ENCODE measurements around the genes GGT7 and PROCR.

DNA sequence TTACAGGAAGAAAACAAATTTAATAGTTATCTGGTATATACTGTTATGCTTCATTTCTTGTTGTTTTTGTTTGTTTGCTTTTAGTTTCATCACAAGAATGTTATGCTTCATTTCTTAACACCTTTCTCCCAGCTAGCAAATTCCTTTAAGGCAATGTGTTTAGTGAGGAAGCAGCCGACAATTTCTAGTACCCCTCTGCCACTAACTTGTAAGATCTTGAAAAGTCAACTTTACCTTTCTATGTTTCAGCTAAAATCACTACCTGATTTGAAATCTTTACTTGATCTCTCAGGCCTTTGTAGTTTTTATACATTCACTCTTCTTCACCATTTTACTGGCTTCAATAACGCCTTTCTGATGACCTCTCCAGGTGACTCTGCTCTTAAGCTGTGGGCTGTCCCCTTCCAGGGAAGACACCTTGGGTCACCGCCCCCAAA, 1.3 kb downstream of the NCOA6 start:
- RRBS, 2 experiments: no CpG with 5 or more reads among the region's 3 CpGs

- RRBS, 2 experiments: 7 to 8% methylated on average over 25 of the region's 51 CpGs
Measured at GRCh38 chr20:34872567-34873171, at the start of gene GGT7. Gene GGT7, minus strand, starts transcription at chr20:34872856.

GRCh38 chr20:35074235-35074901, 18.2 kb downstream of the TRPC4AP start:
- RRBS, 2 experiments: no CpG with 5 or more reads among the region's 9 CpGs

GRCh38 chr20:35171615-35172503, at the start of gene PROCR:
Gene PROCR, plus strand, starts transcription at chr20:35172072.
- RRBS, 2 experiments: no CpG with 5 or more reads among the region's 16 CpGs

DNA sequence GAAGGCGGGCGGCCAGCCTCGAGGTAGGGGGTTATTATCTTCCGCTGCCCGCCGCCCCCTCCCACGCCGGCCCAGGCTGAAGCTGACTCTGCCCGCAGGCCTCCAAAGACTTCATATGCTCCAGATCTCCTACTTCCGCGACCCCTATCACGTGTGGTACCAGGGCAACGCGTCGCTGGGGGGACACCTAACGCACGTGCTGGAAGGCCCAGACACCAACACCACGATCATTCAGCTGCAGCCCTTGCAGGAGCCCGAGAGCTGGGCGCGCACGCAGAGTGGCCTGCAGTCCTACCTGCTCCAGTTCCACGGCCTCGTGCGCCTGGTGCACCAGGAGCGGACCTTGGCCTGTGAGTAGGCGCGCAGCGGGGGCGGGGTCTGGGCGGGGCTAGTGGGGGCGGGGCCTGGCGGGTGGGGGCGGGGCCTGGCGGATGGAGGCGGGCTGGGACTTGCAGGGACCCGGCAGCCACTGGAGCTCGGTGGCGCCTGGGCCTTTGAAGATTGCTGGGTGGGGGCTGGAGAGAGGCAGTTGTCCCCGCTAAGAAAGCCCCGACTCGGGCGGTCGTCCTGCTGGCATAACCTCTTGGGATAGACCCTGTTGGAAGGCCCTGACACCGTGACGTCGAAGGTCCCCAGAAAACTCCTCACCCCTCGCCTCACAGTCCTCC, 2.9 kb downstream of the PROCR start:
- RRBS, 2 experiments: no CpG with 5 or more reads among the region's 48 CpGs

GRCh38 chr20:35285622-35286929, 1.5 kb upstream of the EIF6 start:
- RRBS, 2 experiments: no CpG with 5 or more reads among the region's 23 CpGs

- RRBS, 2 experiments: no CpG with 5 or more reads among the region's 18 CpGs
Measured at GRCh38 chr20:35303794-35304447, 11.7 kb upstream of the FAM83C start.

DNA sequence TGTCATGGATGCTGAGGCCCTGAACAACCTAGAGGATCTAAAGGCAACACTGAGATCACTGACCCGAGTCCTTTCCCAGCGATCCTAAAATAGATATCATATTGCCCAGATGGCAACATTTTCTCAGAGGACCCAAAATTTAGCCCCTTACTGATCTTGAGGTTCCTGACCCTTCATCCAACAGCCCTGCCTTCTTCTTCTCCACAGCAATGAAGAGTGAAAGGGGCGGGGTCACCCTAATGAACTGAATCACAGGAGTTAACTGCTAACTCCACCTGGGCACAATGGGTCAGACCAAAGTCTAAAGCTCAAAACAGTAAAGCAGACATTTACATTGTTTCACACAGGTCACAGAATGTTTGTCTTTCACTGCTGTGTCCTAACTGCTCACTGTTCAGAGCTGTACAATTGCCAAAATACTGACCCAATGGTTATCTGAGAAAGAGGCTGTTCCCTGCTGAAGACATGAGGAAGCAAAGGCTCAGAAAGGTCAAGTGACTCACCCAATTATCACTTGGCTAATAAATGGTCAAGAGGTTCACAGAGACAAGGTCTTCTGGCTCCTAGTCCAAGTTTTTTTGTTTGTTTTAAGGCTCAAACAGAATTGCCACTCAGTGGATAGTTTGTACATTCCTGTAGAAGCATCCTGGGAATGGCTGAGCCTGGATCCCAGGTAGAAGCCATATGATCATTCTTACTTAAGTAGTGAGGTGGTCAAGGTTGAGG, 34.9 kb upstream of the FAM83C start:
- RRBS, 2 experiments: no CpG with 5 or more reads among the region's 3 CpGs

GRCh38 chr20:35329499-35329843, 37.2 kb upstream of the FAM83C start:
- RRBS, 2 experiments: no CpG with 5 or more reads among the region's 2 CpGs

GRCh38 chr20:35359415-35360182, 52.2 kb downstream of the UQCC1 start:
- RRBS, 2 experiments: no CpG with 5 or more reads among the region's 5 CpGs

DNA sequence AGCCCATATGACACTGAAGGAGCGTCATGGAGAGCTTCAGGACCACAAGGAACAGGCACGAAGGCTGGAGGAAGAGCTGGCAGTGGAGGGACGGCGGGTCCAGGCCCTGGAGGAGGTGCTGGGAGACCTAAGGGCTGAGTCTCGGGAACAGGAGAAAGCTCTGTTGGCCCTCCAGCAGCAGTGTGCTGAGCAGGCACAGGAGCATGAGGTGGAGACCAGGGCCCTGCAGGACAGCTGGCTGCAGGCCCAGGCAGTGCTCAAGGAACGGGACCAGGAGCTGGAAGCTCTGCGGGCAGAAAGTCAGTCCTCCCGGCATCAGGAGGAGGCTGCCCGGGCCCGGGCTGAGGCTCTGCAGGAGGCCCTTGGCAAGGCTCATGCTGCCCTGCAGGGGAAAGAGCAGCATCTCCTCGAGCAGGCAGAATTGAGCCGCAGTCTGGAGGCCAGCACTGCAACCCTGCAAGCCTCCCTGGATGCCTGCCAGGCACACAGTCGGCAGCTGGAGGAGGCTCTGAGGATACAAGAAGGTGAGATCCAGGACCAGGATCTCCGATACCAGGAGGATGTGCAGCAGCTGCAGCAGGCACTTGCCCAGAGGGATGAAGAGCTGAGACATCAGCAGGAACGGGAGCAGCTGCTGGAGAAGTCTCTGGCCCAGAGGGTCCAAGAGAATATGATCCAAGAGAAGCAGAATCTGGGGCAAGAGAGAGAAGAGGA, 25.4 kb downstream of the C20orf173 start:
- RRBS, 2 experiments: no CpG with 5 or more reads among the region's 15 CpGs

GRCh38 chr20:35618556-35618772, 2.8 kb downstream of the SPAG4 start:
- RRBS, 2 experiments: 14 to 37% methylated on average over 1 of the region's 10 CpGs

DNA sequence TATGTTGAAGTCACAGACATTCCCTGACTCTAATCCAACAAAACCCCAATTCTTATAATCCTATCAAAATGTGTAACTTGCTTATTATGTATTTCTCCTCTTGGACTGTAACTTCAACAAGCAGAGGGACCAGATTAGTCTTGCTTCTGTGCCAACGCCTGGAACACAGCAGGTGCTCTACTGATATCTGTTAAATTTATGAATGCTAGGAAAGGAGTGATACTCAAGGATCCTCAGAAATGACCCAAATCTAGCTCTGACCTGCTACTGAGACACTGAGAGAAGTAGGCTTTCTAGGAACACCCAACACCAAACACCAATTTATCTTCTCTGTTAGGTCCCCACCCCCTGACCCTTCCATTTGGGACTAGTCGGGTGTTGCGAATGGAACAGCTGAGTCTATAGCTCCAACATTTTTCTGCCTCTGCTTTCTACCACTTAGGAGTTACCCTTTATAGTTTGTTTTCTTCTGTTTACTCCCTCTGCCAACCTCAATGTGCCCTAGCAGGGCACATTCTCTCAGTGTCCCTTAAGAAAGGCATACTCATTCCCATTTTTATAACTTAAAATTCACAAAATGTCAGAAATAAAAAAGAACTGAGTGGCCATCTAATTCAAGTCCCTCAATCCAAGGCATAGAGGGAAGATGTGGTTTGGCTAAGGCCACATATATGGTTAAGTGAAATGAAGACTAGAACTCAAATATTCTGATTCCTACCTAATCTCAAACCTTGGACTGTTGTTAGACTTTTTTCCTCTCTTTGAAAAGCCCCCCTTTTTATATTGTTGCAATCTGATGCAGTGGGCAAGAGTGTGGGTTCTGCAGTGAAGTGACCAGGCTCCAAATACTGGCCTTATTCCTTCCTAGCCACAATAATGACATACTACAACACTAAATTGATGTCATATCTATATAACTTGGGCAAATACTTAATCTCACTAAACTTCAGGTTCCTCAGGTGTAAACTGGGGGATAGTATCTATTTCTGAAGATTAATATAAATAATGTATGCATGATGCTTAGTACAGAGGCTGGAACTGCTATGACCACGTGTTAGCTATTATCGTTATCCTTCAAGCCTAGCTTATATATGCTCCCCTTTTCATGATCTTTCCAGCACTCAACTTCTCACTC, 23.8 kb downstream of the CPNE1 start:
- RRBS, 2 experiments: no CpG with 5 or more reads among the region's 5 CpGs

GRCh38 chr20:35714172-35714553, 15.0 kb downstream of the ROMO1 start:
- RRBS, 2 experiments: no CpG with 5 or more reads among the region's 4 CpGs

- RRBS, 2 experiments: no CpG with 5 or more reads among the region's 2 CpGs
Measured at GRCh38 chr20:35730020-35730698, 11.9 kb downstream of the RBM39 start.

GRCh38 chr20:35740436-35740753, 1.7 kb downstream of the RBM39 start:
- RRBS, 2 experiments: no CpG with 5 or more reads among the region's 6 CpGs

DNA sequence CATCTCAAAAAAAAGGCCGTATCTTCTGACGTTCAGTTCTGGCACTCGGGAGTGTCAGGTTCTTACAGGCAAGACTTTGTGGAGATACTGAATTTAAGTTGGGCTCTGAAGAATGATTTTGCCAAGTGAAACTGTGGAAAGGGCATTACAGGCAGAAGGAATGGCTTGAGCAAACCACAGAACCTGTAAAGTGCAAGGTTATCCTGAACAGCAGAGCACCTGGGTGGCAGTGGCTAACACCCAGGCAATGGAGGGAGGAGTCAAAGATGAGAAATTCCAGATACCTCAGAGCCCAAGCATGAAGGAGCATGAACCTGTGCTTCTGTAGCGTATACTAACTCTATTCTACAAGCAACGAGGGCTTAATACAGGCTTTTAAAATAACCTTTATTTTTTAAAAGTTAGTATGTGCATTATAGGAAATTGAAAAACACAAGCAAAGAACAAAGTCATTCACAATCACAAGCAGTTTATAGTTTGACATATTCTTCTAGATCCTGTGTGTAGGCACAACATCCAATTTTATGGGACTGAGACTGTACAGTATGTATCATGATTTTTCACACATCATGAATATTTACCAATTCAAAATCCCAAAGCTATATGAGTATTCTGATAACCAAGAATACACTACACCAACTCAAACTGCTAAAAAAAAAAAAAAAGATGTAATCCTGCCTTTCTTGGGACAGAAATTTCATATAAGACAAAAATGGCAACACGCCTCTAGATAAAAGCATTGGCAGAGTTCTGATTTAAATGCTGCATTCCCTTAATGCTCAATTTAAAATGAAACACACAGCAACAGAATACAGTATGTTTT, 77.1 kb downstream of the CNBD2 start:
- RRBS, 2 experiments: no CpG with 5 or more reads among the region's 6 CpGs

GRCh38 chr20:36085228-36085599, 69.3 kb upstream of the EPB41L1 start:
- RRBS, 2 experiments: no CpG with 5 or more reads among the region's 2 CpGs

DNA sequence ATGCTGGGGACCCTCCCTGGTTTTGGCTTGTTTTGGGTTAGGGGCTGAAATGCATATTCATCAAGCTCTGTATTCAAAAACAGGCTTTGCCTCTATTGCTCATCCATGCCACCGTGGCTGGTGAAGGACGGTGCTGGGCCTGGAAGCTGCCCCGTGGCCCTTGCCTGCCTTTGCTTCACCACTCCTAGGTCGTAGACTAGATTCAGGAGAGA, 42.0 kb upstream of the EPB41L1 start:
- RRBS, 2 experiments: no CpG with 5 or more reads among the region's 4 CpGs

DNA sequence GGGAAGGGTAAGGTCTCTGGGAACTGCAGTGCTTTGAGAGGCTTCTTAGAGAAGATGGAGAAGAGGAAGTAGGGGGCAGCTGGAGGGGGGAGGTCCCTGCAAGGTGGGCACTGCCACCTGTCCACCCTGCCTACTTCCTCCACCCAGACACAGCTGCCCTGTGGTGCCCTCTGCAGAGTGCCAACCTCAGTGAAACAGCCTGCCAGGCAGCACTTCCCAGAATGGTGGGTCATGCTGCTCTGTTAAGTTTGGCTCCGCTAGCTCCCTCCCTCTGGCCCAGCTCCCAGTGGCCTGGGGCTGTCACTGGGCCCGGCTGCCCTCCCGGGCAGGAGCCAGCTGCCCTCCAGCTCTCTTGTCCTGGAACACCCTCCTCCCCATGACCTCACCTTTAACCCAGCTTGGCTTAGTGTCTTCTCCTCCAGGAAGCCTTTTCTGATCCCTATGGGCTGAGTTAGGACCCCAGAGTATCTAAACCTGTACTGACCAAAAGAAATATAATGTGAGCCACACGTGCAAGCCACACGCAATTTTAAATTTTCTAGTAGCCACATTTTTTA, 5.0 kb upstream of the EPB41L1 start:
- RRBS, 2 experiments: no CpG with 5 or more reads among the region's 5 CpGs

Data from LNCaP clone FGC (cell line).